Liver (tissue), 9 donors: ENCODE data around the gene UQCC6.

GRCh38 chr12:101607917-101608350 is 13.2 kb downstream of the MYBPC1 start:
- PRO-cap, 5 experiments: no peak in any of the 5 experiments
- RAMPAGE, long total RNA, 2 experiments: no peak in any of the 2 experiments
- RRBS: no CpG with 5 or more reads among the region's 2 CpGs

GRCh38 chr12:101617048-101617434 is 22.3 kb downstream of the MYBPC1 start:
- PRO-cap, 5 experiments: no peak in any of the 5 experiments
- RAMPAGE, long total RNA, 2 experiments: no peak in any of the 2 experiments
- RRBS: no CpG with 5 or more reads among the region's 4 CpGs

GRCh38 chr12:101726178-101726982 is 12.9 kb downstream of the SYCP3 start:
- PRO-cap, 5 experiments: no peak in any of the 5 experiments
- RAMPAGE, long total RNA, 2 experiments: no peak in any of the 2 experiments
- RRBS: no CpG with 5 or more reads among the region's 1 CpG

DNA sequence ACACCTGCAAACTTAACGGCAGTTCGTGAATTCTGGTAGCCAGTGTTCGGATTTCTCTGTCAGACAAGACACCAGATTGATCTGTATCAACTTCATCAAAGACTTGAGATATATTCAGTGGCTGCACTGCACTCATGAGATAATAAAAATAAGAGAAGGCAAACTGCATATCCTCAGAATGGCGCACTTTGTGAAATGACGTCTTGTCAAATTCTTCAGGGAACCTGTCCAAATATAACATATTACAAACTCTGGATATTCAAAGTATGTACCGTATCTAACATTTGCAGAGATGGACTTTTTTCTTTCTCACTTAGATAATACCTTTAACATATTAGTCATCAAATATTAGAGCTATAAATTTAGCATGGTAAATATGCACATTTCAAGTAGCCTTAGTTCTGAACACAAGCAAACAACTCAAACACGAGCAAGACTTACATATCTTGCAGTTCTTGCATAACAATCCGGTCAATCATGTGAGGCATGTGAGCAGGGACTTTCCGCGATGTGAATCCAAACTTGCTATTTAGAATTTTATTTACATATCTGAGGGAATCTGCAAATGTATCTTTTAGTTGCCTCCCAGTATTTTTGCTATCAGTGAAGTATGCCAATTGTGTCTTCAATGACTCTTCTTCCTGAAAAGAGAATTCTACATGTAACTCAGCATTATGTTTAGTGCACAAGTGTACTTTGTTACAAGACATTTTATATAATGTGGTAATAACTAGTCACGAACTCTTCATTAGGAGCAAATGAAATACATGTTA is 22.0 kb upstream of the SYCP3 start:
- PRO-cap, 5 experiments: no peak in any of the 5 experiments
- RAMPAGE, long total RNA, 2 experiments: no peak in any of the 2 experiments
- RRBS: no CpG with 5 or more reads among the region's 11 CpGs

- PRO-cap, 5 experiments: no peak in any of the 5 experiments
- RAMPAGE, long total RNA, 2 experiments: no peak in any of the 2 experiments
- RRBS: no CpG with 5 or more reads among the region's 8 CpGs
These were observed 31.1 kb upstream of the SYCP3 start for GRCh38 chr12:101770288-101770912.

DNA sequence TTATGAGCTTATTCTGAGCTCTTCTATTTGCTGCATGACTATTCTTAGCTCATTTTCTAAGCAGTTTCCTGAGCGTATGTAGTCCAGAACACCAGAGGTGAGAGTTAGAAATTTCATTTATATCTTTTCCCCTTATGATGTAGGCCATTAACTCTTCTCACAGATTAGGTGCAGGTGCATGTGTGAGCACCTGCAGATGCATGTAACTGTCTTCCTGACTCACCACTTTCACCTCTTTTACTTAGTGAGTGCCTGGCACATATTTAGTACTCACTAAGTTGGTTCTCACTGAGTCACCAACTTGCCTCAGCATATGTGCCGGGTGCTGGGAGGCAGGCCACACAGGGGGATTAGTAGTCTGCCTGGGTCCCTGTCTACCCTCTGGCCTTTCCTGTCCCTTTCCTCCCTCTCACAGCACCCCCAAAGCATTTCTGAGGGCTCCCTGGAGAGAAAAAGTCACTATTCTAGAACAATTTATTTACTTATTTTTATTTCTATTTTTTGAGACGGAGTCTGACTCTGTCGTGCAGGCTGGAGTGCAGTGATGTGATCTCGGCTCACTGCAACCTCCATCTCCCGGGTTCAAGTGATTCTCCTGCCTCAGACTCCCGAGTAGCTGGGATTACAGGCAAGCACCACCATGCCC is 33.2 kb upstream of the SYCP3 start:
- PRO-cap, 5 experiments: no peak in any of the 5 experiments
- RAMPAGE, long total RNA, 2 experiments: no peak in any of the 2 experiments
- RRBS: no CpG with 5 or more reads among the region's 7 CpGs

DNA sequence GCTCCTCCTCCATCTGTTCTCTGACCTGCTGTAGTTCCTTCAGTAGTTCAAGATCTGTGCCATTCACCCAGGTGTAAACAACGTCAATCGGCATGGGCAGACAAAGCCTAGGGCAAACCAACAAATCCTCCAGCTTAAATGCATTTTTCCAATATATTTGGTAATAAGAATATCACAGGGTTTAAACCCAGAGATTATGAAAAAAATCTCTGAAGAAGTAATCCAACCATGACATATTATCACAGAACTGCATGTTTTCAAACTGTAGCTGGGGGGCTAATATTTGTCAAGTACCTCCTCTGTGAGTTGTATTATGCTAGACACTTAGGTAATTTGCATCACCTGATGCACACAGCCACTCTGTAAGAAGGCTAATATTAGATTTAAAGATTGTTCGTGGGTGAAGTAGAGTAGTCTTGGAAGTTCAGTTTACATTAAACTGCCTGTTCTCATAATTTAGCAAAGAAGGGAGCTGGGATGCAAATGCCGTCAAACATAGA is 40.8 kb downstream of the GNPTAB start:
- PRO-cap, 5 experiments: no peak in any of the 5 experiments
- RAMPAGE, long total RNA, 2 experiments: no peak in any of the 2 experiments
- RRBS: no CpG with 5 or more reads among the region's 4 CpGs

DNA sequence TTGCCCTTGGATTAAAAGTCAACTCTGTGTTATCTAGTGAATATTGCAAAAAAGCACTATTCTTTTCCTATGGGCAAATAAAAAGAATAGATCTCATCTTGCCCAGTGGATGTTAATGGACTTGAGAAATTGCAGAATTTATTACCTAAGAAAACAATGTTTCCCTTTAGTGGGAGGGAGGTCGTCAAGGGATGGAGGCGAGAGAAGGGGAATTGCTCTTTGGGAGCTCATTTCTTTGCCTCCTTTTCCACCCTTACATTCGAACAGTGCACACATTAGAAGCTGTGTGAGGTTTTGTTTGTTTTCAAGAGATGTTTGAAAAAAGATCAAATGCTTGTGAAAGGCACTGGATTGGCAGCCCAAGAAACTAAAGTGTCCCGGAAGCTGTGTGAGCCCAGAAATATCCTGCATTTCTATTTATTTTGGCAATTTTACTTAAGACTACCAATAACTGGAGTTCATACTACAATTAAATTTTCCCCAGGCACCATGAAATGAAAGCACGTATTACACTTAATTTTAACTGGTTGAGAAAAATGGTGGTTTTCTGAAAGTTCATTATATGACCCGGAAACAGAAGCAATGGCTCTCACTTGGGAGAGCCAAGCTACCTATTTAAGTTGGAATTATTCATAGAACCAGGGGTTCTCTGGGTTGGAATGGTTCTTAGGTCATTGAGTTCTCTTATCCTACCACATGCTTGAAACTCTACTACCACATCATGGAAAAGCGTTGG is 66.9 kb downstream of the IGF1 start:
- PRO-cap, 5 experiments: peak in 2 of 5 experiments; most common plus-strand start position 447 of the sequence (in 1); most common minus-strand start position 369 of the sequence (in 1)
- RAMPAGE, long total RNA, 2 experiments: no peak in any of the 2 experiments
- RRBS: no CpG with 5 or more reads among the region's 7 CpGs

GRCh38 chr12:102958192-102958909 is 877 bp downstream of the ASCL1 start:
- PRO-cap, 5 experiments: peak in 1 of 5 experiments; most common plus-strand start chr12:102958520 (in 1); most common minus-strand start chr12:102958531 (in 1)
- RAMPAGE, long total RNA, 2 experiments: no peak in any of the 2 experiments
- RRBS: 2% methylated on average over 26 of the region's 86 CpGs

DNA sequence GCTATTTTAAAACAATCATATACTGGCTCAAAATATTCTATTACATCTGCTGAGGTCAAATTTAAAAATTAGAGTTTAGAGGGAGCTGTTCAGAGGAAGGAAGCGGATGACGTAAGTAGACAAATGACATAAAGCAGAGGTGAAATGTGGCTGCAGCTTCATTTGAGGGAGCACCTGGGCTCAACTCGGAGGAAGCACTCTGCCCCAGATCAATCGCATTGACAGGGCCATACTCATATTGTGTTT is 226.7 kb downstream of the C12orf42 start:
- PRO-cap, 5 experiments: no peak in any of the 5 experiments
- RAMPAGE, long total RNA, 2 experiments: no peak in any of the 2 experiments
- RRBS: no CpG with 5 or more reads among the region's 4 CpGs

DNA sequence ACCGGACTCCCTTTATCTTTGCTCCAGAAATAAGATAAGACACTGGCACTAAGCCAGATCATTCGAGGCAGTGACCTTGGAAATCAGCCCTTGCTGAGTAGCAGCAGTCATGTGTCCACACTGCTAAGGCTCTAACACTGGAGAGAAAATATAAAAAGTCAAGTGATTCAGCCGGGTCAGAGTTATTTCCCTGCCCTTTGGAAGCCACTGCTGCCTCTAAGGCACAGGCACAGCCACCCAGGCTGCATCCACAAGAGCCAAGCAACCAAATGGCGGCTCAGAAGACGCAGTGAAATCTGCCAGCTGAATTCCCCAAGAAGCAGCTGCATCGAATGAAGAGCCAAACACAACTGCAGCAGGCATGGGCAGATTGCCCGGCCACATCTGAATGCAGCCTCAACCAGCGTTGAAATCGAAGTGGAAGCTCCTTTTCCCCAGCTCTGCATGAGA is 40.7 kb downstream of the NT5DC3 start:
- PRO-cap, 5 experiments: no peak in any of the 5 experiments
- RAMPAGE, long total RNA, 2 experiments: no peak in any of the 2 experiments
- RRBS: no CpG with 5 or more reads among the region's 9 CpGs

GRCh38 chr12:103838697-103839251 is 2.3 kb downstream of the NT5DC3 start:
- PRO-cap, 5 experiments: no peak in any of the 5 experiments
- RAMPAGE, long total RNA, 2 experiments: no peak in any of the 2 experiments
- RRBS: no CpG with 5 or more reads among the region's 1 CpG

- PRO-cap, 5 experiments: no peak in any of the 5 experiments
- RAMPAGE, long total RNA, 2 experiments: no peak in any of the 2 experiments
- RRBS: no CpG with 5 or more reads among the region's 3 CpGs
These were observed 7.2 kb upstream of the NT5DC3 start for GRCh38 chr12:103848312-103848598.

GRCh38 chr12:103852466-103853150 is 11.6 kb upstream of the NT5DC3 start:
- PRO-cap, 5 experiments: no peak in any of the 5 experiments
- RAMPAGE, long total RNA, 2 experiments: no peak in any of the 2 experiments
- RRBS: no CpG with 5 or more reads among the region's 3 CpGs

- PRO-cap, 5 experiments: no peak in any of the 5 experiments
- RAMPAGE, long total RNA, 2 experiments: no peak in any of the 2 experiments
- RRBS: no CpG with 5 or more reads among the region's 8 CpGs
These were observed 3.7 kb downstream of the HSP90B1 start for GRCh38 chr12:103933766-103934511.

DNA sequence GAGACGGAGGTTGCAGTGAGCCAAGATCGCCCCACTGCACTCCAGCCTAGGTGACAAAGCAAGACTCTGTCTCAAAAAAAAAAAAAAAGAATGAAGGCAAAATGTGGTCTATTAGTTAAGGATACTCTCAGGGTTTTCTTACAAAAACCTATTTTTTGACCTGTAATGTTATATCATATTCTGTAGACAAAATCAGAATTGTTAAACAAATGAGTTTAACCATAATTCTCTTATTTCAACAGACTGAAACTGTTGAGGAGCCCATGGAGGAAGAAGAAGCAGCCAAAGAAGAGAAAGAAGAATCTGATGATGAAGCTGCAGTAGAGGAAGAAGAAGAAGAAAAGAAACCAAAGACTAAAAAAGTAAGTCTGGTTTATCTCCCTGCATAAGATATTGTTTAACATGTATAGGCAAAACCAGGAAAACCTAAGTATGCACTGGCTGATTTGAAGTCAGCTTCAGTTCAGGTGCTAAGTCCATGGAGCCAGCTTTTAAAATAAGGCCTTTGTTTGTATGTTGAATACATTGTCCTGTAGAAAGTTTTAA is 8.0 kb downstream of the HSP90B1 start:
- PRO-cap, 5 experiments: no peak in any of the 5 experiments
- RAMPAGE, long total RNA, 2 experiments: no peak in any of the 2 experiments
- RRBS: no CpG with 5 or more reads among the region's 2 CpGs

DNA sequence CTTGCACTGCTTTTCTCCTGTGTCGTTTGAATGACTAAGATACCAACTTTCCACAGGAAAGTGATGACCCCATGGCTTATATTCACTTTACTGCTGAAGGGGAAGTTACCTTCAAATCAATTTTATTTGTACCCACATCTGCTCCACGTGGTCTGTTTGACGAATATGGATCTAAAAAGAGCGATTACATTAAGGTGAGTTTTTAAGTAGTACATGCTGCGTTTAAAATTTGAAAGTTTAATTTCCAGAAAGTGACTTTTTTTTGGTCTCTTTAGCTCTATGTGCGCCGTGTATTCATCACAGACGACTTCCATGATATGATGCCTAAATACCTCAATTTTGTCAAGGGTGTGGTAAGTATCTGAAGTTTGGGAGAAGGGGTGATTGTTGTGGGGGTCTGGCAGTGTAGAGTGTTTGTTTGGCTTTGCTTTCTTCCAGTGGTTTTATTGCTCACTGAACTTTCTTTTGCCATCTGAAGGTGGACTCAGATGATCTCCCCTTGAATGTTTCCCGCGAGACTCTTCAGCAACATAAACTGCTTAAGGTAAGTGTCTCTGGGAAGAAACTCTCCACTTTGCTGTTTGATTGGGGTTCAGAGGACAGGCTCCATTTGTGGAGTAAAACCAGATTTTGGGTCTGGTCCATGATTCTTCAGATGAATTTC is 11.3 kb downstream of the HSP90B1 start:
- PRO-cap, 5 experiments: no peak in any of the 5 experiments
- RAMPAGE, long total RNA, 2 experiments: no peak in any of the 2 experiments
- RRBS: no CpG with 5 or more reads among the region's 10 CpGs

DNA sequence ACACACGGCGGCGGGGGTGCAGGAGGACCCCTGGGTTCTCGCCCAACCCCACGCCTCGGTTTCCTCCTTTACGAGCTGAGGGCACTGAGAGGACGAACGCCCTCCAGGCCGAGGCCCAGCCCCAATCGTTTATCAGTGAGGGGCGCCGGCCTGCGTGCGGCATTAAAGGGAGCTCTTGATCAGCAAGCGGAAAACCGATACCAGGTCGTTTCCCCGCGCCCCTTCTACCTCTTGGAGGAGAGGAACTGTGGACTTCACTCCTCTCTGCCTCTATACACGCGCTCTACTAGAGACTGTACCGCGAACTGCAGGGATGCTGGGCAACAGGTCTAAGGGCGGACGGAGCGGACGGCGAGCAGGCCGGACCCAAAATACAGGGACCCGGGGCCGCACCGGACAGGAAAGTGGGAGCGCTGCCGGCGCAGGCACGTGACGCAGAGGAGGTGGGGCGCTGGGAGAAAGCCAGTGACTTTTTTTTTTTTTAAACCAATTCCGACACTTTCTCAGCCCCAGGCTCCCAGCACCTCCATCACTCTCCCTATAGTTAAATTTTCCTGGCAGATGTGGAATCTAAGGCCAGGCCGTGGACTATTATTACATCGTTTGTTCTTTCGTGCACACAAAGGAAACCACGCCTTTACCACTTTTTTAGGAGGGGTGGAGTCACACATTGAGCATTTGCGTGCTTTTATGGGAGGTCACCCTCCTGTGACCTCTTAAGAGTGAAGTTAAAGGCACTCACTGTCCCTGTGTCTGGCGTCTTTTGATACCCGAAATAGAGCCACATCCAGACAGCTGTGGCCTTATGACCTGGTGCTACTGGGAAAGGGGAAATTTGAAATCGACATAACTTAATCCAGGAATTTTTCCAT is at the start of gene UQCC6:
TSS of gene UQCC6 (minus strand) at position 375 of the 872 bp plus-strand sequence.
- PRO-cap, 5 experiments: peak in 5 of 5 experiments; most common plus-strand start position 489 of the sequence (in 5); most common minus-strand start position 375 of the sequence (in 5)
- RAMPAGE, long total RNA, 2 experiments: start-site peak on the minus strand in 1 of 2 experiments, centred at position 344 of the sequence, 60 reads per replicate
- RRBS: no CpG with 5 or more reads among the region's 48 CpGs

GRCh38 chr12:103962334-103963159 is 3.1 kb upstream of the TDG start:
- PRO-cap, 5 experiments: no peak in any of the 5 experiments
- RAMPAGE, long total RNA, 2 experiments: no peak in any of the 2 experiments
- RRBS: no CpG with 5 or more reads among the region's 2 CpGs

GRCh38 chr12:103964686-103965417 is 820 bp upstream of the TDG start:
- PRO-cap, 5 experiments: no peak in any of the 5 experiments
- RAMPAGE, long total RNA, 2 experiments: no peak in any of the 2 experiments
- RRBS: no CpG with 5 or more reads among the region's 10 CpGs